Mesenchymal stem cell of adipose (primary cell): Measurements from ENCODE around the genes CENPE and PPA2.

DNA sequence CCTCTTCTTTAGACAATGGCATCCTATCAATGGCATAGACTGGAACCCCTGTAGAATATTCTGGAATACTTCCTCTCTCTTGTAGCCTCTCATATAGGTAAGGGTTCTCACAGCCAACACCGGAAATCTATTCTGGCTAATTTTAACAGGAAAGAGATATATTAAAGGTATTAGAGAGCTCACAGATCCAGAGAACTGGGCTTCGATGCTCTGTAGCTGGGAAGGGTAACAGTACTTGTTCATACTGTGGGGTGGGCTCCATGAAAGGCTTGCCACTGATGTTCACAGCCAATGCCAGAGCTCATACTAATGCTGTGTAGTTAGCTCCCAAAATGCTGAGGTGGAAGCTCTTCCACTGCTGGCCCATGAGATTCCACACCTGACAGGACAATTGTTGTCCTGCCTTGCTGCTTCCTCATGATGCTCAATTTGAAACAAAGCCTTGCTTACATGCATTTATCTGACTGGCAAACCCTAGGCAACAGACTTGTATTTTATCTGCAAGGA lies 310.4 kb downstream of the PPP3CA start:
- CAGE, long polyA plus RNA = no peak

DNA sequence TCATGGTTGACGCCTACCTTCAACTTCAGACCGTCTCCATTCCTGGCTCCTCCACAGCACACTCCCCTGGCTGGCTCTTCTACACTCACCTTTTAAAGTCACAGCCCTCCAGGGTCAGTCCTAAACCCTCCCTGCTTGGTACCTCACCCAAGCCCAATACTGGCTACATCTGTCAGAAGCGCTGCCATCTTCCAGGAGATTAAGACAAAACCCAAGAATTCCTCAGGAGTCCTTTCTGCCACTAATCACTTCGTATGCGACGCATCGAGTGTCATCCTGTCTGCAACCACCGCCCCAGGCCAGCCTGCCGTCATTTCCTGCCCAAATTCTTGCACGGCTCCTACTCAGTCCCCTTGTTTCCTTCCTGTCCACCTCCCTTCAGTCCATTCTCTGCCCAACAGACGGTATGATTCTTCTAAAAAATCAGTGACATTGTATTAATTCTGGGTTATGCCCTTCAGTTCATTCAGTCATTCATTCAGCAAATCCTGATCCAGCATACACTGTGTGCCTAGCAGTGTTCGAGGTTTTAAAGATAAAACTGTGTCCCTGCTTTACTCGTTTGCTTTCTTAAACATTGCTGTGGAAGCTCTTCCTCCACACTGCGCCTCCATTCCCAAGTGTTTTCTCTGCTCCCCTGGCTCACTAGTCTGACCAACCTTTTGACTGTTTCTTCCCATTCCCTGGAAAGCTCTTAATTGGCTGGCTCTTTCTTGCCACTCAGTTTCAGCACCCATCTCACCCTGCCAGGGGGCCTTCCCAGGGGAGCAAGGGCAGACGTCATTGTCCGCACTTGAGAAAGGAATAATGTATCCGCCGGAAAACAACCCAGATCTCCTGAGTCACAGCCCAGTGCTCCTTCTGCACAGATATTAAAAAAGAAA lies 113.8 kb downstream of the NFKB1 start:
- CAGE, long polyA plus RNA = no peak

- CAGE, long polyA plus RNA = no peak
Measured at GRCh38 chr4:102687185-102688192, 73.3 kb downstream of the MANBA start.

- CAGE, long polyA plus RNA = no peak
Measured at GRCh38 chr4:102757398-102758427, 3.1 kb downstream of the MANBA start.

DNA sequence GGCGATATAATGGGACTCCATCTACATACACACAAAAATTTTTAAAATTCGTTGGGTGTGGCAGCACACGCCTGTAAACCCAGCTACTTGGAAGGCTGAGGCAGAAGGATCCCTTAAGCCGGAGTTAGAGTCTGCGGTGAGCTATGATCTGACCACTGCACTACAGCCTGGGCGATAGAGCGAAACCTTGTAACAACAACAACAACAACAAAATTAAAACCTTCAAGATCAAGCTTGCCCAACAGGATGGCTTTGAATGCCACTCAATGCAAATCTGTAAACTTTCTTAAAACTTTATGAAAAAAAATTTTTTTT lies 1.2 kb upstream of the CISD2 start:
- CAGE, long polyA plus RNA = no peak

GRCh38 chr4:102869861-102870237 lies 1.1 kb downstream of the CISD2 start:
- CAGE, long polyA plus RNA = no peak

DNA sequence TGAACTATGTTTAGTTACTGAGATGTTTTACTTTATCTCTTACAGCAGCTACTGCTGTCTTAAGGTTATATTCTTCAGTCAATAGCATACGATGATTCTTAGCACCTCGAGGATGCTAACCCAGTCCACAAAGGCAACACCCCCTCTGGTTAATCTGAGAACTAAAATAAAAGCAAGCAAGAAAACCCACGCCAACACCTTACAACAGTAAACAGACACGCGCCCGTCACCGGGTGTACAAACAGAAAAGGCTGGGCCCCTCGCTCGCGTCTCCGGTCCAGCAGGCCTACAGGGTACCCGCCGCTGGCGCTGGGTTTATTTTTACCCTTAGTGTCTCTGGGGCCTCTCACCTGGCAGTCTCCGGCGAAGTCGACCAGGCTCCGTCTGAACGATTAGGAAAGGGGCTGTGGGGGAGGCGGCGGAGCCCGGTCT lies 711 bp downstream of the SLC9B2 start:
- CAGE, long polyA plus RNA = no peak

DNA sequence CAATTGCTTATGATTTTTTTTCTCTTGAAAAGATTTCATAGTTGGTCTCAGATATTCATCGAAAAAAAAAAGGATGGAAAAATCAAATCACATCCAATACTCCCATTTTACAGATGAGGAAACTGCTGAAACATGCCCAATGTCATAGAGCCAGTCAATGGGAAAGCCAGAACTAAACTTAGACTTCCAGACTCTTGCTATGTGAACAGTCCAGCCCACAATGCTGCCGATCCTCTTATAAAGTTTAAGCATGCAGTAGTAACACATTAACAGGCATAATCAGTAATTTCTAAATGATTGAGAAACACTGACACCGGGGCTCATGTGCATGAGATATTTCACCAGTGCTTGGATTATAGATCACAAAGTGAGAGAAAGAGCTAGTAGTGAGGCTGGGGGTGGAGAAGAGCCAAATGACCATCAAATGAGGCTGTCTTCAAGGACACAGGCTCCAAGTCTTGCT lies 2.6 kb downstream of the BDH2 start:
- CAGE, long polyA plus RNA = no peak

DNA sequence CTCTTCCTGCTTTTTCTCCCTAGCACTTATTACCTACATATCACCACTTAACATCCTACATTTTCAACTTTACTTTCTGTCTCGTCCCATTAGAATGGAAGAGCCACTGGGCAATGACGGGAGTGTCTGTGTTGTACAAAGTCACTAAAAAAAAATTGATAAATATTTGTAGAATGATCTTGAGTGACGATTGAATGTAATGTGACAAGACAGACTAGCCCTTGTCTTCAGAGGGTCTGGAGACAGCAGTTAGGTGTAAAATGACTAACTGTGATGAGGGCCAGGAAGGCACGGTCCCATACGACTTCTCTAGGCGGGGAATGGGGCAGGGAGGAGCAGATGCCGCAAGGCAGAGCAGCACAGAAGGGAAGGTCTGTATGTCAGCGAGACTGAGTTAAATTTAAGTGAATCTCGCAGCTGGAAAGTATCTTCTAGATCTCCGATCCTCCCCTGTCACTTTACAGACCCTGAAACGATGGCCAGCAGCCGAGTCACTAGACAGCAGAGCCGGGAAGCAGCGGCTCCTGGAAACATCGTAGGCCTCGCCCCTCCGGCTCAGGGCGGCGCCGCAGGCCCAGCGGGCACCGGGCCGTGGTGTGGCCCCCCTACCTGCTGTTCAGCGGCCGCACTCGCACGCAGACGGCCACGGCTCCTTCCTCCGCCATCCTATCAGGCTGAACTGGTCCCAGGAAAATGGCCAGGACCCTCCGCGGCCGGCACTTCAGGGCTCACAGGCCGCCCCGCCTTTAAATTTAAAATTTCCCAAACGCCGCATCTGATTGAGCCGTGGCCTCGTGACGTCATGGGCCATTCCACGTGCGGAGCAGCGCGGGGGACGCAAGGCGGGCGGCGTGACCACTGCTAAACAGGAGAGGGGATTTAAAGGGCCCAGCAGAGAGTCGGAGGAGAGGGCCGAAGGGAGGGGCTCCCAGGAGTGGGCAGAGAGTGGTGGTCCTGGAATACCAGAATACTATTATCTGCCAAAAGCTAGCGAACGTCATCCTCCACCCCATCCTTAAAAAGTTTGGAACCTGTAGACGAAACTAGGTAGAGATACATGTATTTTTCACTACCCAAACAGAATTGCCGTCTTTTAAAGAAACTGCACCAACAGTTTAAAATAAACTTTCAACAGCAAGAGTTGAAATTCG lies at the start of gene CENPE:
Gene CENPE (minus strand): TSS at position 689 of the 1,151 bp plus-strand sequence.
- CAGE, long polyA plus RNA = no peak

DNA sequence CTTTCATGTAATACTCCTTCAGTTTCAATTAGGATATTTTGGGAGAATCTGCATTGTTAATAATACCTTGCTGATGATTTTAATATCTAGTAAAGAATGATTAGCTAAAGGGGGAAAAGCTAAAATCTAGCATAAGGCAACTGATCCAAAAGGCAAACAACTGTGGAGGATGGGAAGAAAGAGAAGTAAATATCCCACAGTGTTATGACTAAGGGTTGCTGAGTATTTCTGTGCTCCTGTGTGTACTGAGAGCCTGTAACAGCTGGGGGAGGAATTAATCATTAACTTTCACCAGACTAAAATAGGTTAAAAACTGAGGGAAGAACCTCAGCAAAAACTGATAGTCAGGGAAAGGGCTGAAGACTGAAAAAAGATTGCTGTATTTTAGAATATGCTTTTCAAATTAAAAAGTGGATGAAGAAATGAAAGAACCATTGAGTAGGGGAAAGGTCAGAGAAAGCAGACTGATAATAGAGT lies 365.9 kb downstream of the CXXC4 start:
- CAGE, long polyA plus RNA = no peak

- CAGE, long polyA plus RNA = no peak
Measured at GRCh38 chr4:104486997-104487480, 7.7 kb downstream of the CXXC4 start.

DNA sequence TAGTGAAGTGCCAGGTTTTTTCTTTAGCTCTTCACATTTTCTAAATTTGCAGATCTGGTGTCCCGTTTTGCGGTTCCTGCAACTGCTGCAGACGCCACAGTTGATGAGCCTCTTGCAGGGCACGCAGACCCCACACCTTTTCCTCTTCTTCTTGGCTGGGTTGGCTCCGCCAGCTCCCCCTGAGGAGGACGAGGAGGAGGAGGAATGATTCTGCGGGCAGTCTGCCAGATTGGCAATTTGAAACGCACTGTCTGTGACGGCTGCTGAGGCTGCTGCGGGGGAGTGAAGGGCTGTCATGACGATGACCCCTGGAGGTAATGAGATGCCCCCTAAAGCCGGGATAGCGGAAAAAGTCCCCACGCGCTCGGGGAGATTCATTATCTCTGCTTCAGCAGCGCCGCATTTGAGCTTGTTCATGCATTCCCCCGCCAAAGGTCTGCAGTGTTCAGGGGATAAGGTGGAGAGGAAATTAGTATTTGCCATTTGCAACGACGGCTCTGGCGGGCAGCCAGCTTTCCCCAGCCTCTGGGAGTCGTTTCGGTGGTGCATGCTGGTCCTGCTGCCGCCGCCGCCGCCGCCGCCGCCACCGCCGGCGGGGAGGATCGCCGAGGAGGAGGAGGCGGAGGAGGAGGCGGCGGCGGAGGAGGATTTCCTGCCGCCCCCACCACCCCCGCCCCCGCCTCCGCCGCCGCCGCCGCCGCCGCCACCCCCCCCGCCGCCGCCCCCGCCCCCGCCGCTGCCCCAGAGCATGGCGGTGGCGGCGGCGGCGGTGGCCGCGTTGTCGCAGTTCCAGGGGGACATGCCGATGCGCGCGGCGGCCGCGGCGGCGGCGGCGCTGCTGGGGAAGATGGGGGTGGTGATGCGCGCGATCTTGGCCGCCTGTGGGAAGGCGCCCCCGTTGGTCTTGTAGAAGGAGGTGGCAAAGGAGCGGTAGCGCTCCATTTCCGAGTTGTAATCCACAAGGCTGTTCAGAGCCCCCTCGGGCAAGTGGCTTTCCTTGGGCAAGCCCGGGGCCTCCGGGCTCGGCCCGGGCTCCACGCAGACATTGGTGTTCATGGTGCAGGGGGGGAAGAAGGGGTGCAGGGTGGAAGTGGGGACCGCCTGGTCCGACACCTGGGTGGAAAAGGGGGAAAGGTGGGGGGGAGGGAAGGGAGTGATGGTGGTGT lies 3.6 kb downstream of the CXXC4 start:
- CAGE, long polyA plus RNA = no peak

DNA sequence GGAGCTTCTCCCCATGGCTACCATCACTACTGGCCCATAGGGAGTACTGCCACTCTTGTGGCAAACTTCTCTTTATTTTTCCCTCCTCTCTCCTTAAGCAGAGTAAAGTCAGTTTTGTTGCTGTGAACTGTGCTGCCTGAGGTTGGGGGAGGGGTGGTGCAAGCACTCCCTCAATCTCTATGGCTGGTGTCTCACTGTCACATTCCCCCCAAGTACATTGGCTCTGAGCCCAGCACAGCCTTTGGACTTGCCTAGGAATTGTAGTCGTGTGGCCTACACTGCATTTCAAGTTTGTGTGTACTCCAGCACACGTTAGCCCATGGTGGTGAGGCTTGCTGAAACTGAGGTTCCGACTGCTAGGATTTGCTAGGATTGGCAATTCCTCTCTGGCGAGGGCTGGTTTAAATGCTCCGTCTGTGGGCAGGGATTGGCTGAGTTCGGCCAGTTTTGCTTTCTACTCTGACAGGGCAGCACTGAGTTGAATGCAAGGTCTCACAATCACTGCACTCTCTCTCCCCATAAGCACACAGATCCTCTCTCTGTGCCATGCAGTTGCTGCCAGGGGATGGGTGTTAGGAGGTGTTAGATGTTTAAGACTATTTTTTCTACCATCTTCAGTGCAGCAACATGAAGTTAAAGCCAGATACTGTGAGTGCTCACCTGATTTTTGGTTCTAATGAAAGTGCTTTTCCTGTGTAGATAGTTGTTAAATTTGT lies 121.8 kb upstream of the CXXC4 start:
- CAGE, long polyA plus RNA = no peak

DNA sequence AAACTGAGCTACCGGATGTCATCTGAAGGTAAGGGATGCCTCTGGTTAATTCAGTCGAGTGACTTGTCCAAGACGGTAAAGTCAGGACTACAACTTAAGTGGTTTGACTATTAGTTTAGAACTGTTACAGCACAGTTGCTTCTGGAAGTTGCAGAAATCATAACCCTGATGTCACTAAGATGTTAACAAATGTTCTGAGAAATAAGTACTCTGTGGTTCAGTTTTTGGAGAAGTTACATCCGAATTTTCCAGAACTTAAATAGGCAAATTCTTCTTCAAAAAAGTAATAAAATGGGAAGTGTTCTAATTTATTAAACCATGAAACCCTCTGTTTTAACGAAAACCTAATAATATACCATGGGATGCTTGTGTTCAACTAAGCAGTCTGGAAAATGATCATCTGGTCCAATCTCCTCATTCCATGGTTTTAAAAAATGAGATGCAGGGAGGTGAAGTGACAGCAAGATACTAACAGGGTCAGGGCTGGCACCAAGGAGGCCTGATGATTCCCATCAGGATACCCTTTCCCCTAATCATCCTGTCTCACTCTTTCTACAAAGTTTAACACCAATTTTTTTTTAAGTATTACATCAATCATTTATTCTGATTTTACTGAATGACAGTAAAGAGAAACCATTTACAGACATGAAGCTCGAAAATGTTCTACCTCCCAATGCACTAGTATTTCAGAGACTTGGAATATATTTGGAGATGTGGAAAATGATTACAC lies 2.9 kb downstream of the PPA2 start:
- CAGE, long polyA plus RNA = no peak

- CAGE, long polyA plus RNA = no peak
Measured at GRCh38 chr4:105473834-105474447, at the start of gene PPA2. Gene PPA2 (minus strand): TSS chr4:105474062.

DNA sequence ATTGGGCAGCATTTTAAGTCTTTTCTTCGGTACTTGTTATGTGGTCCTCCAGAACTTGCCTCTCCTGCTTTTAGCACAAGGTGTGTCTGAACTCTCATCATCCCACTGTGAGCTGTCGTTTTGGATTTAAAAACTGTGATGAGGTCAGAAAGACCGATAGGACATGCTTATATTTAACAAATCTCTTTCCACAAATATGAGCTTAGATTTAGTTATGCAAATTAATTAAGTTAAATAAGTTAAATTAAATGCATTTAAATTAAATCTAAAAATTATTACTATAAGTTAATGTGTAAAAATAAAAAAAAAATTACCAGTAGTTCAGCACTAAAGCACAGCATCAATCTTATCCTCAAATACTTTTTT lies 1.3 kb downstream of the ARHGEF38 start:
- CAGE, long polyA plus RNA = no peak

DNA sequence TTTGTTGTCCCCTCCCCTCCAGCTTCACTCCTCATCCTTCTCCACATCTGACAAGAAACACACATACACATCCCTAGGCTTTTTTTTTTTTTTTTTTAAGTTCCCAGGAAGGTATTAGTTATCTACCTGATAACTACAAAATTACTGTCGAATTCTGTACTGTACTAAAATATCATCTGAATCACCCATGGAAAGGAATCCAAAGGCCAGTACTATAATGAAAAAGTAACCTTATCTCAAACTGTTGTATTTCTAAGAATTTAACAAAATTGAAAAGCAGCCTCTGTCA lies 7.4 kb downstream of the INTS12 start:
- CAGE, long polyA plus RNA = no peak

GRCh38 chr4:105765924-105766522 lies 57.4 kb downstream of the GSTCD start:
- CAGE, long polyA plus RNA = no peak

GRCh38 chr4:105897228-105897821 lies 2.1 kb downstream of the NPNT start:
- CAGE, long polyA plus RNA = no peak

DNA sequence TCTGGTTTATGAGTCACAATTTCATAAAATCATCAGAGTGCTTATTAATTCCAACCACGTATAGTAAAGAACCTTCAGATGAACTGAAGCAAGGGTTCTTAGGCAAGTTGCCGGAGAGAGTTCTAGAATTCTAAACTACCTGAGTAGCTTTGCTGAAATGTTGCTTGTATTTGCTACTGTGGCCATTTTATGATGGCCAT lies 14.8 kb downstream of the NPNT start:
- CAGE, long polyA plus RNA = no peak